Cytotoxic T cell (primary cell): ENCODE measurements around the genes IQCE and AMZ1.

- PRO-cap, 2 experiments = no peak in any of the 2 experiments
Measured at GRCh38 chr7:2380041-2380775, 23.2 kb upstream of the CHST12 start.

DNA sequence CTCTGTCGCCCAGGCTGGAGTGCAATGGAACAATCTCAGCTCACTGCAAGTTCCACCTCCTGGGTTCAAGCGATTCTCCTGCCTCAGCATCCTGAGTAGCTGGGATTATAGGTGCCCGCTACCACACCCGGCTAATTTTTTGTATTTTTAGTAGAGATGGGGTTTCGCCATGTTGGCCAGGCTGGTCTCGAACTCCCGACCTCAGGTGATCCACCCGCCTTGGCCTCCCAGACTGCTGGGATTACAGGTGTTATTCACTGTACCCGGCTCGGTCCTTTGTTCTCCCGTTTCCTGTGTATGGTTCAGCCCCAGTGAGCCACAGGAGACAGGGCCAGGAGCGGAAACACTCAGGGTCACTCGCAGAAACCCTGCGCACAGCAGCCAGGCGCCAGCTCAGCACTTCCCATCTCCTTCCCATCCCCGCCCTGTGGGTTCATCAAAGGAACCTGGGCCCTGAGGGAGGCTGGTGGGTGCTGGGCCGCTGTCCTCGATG is 15.6 kb upstream of the CHST12 start:
- PRO-cap, 2 experiments = no peak in any of the 2 experiments

- PRO-cap, 2 experiments = no peak in any of the 2 experiments
Measured at GRCh38 chr7:2451848-2452458, 24.2 kb downstream of the GRIFIN start.

DNA sequence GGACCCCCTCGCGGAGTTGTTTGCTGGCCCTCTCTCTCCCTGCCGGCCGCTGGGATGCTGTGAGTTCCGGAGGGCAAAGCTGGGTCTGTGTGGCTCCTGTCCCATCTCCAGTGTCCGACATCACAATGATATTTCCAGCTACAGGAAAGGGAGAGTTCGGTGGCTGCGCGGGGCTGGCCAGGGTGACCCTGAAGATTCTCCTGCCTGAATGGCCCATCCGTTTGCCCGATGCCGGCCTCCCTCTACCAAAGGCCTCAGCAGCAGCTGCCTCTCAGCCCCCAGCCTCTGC is 12.1 kb upstream of the LFNG start:
- PRO-cap, 2 experiments = no peak in any of the 2 experiments

DNA sequence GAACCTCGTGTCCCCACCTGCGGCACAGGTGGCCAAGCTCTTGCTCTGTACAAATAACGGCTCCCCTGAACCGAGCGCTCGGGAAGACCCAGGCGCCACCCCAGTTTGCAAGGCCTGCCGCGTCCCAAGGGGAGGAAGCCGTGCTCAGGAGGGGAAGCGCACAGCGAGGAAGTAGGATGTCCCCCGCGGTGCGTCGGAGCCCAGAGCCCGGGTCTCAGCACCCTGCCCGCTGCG is 471 bp upstream of the LFNG start:
- PRO-cap, 2 experiments = no peak in any of the 2 experiments

DNA sequence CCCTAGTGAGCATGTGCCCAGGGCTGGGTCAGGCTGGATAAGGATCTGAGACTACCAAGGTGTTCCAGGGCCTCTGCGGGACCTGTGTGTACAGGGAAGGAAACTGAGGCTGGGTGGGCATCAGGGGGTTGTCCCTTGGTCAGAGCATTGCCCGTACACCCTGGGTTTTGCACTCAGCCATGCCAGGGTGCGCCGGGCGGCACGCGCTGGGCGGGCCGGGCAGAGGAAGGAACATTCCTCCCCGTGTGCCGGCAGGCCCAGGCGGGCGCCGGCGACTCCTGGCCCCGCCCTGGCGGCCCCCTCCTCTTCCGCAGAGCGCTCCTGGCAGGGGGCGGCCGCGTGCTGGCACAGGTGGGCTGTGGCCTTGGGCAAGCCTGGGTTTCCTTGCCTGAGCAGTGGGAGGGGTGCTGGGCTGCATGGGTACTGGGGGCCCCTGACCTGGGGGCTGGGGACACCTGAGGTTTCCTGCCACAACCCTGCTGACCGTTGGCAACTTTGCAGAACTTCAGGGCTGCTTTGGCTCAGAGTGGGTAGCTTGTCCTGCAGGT is 3.9 kb downstream of the LFNG start:
- PRO-cap, 2 experiments = no peak in any of the 2 experiments

GRCh38 chr7:2558633-2559780 is at the start of gene IQCE:
Gene IQCE (plus strand): TSS chr7:2558979.
- PRO-cap, 2 experiments = peak in 1 of 2 experiments; most common plus-strand start chr7:2559052 (in 1)

DNA sequence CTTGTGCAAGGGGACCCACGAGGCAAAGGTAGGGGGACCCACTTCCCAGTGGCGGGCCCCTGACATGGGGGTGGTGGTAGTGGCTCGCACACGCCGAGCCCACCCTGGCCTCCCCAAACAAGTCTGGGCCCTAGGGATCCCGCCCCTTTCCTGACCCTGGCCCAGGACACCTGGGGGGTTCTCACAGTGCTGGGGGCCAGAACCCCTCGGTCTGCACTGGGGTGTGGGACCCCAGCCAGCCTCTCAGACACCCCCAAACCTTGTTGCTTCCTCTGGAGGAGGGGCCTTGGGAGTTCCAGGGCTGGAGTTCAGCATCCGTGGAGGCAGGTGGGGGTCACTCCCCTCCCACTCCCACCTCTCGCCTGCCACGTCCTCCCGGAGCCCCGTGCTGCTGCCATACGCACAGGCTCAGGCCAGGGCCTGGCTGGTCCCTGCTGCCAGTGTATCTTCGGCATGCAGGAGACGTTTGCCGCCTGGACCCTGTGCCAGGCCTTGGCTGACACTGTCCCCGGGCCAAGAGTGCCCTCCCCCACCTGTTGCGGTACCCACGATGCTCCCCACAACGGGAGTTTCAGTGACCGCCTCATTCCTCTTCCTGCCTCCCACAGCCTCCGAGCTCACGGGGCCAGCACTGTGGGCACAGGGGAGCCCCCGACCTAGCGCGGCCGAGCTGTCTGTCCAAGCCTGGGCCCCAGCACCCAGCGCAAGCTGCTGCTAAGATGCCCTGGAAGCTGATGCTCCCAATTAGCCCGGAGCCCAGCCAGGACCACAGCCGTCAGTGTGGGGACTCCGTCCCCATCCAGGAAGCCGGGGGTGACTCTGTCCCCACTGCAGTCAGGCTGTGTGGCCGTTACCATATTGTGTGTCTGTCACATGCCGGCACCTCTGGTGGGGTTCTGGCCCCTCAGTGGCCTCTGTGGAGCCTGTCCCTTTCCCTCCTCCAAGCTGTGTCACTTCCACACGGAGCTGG is 7.4 kb downstream of the TTYH3 start:
- PRO-cap, 2 experiments = no peak in any of the 2 experiments

- PRO-cap, 2 experiments = no peak in any of the 2 experiments
Measured at GRCh38 chr7:2667154-2667609, 20.8 kb upstream of the AMZ1 start.

DNA sequence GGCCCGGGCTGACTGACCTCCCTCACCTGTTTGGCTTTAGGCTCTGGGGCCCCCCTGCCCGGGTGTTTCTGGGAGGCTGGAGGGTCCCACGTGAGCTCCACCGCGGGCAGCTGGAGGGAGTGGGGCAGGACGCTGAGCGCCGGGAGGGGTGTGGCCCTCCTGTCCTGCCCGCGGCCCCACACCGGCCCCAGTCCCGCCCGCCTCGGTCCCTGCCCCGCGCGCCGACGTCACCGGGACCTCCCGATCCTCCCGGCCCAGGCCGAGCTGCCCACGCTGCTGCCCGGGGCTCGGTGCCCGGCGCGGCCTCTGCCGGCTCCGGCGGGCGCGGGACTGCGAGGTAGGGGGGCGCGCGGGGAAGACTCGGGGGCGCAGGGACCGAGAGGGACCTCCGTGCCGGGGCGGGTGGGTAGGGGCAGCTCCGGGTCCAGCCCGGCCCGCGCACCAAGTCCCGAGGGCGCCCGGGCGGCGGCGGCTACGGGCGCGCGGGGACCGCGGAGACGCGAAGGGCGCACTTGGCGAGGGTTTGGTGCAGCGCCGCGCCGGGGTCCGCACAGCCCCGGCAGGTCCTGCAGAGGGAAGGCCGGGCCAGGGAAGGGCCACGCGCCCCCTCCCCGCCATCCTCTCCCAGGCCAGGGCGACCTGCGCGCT is at the start of gene AMZ1:
Gene AMZ1, plus strand, starts transcription at position 243 of the 648 bp plus-strand sequence.
- PRO-cap, 2 experiments = no peak in any of the 2 experiments

- PRO-cap, 2 experiments = peak in 1 of 2 experiments; most common plus-strand start chr7:2699296 (in 1)
Measured at GRCh38 chr7:2698711-2699534, 10.9 kb downstream of the AMZ1 start.

GRCh38 chr7:2738216-2738715 is 50.3 kb downstream of the AMZ1 start:
- PRO-cap, 2 experiments = peak in 1 of 2 experiments; most common plus-strand start chr7:2738394 (in 1)

DNA sequence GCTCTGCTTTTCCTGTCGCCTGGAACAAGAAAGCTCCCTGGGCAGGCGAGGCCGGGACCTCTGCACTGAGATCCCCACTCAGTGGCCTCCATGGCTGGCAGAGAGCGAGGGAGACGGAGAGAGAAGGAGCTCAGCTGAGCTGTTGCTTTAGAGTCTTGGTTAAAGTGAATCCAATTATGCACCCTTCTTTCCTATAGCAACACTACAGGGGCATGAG is 75.7 kb downstream of the AMZ1 start:
- PRO-cap, 2 experiments = no peak in any of the 2 experiments

DNA sequence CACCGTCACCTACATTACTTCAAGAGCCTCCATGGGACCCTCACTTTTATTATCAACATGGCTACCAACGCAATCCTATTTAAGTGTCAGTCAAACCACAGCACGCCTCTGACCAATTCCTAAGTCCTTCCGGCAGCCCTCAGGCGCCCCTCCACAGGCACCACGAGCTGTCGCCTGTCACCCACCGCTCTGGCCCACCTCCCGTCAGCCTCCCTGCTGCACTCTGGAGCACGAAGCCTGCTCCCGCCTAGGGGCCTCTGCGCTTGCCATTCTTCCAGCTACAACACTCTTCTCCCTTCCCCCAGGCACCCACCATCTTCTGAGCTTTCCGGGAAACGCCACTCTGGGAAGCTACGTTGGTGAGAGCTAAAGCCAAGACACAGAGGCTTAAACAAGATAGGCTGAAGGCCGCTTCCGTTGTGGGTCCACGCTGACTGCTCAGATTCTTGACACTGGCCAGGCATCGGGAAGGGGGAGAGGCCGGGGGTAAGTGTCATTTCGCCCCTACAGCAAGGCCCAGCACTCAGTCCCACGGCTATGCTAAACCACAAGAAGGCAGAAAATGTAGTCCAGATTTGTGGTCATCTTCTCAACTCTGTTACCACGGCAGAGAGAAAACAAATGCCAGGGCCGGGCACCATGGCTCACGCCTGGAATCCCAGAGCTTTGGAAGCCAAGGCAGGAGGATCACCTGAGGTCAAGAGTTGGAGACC is 56.7 kb downstream of the GNA12 start:
- PRO-cap, 2 experiments = no peak in any of the 2 experiments

DNA sequence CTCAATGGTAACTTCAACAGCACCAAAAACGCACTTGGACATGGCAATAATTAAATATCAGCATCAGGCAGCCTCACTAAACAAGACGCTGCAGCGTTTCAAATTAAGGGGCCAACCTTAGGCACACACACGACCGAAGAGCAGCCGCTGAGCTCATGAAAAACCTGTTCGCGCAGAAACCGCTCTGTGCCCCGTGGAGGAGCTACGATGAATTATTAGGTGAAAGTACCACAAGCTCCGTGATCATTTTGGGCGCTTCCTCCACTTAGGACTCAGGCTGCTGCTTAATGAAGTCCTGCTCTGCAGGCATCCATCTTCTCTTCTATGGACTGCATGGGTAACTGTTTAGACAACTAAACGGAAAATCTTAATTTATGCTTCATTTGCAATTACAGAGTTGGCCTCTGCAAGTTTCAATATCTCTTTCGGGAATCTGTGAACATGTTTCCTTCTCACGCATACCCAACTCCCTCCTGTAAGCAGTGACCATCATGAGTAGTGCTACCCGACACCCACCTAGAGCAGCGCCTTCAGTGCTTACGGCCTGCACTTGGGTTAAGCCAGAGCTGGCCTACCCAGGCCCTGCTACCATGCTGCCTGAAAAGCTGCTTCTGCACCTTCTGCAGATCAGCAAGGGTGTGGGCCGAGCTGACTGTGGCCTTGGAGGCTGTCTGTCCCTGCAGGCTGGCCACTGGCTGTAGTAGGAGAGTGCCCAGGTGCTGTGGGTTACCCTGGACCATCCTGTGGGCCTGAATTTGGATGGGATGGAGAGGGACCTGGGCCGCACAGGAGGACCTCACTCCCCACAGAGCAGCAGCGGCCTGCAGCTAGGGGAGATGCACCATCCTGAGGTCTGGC is 36.1 kb downstream of the GNA12 start:
- PRO-cap, 2 experiments = no peak in any of the 2 experiments

GRCh38 chr7:2894462-2895056 is 50.5 kb upstream of the GNA12 start:
- PRO-cap, 2 experiments = no peak in any of the 2 experiments

- PRO-cap, 2 experiments = no peak in any of the 2 experiments
Measured at GRCh38 chr7:3117876-3118286, 74.2 kb upstream of the CARD11 start.

GRCh38 chr7:3216926-3217632 is 84.0 kb upstream of the SDK1 start:
- PRO-cap, 2 experiments = no peak in any of the 2 experiments

DNA sequence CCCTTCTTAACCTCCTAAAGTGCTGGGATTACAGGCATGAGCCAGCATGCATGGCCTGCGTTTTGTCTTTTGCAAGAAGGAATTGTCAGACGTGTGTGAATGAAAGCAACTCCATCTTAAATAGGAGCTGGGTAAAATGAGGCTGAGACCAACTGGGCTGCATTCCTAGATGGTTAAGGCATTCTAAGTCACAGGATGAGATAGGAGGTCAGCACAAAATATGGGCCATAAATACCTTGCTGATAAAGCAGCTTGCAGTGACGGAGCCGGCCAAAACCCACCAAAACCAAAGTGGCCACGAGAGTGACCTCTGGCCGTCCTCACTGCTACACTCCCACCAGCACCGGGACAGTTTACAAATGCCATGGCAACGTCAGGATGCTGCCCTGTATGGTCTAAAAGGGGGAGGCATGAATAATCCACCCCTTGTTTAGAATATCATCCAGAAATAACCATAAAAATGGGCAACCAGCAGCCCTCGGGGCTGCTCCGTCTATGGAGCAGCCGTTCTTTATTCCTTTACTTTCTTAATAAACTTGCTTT is 41.2 kb upstream of the SDK1 start:
- PRO-cap, 2 experiments = no peak in any of the 2 experiments

DNA sequence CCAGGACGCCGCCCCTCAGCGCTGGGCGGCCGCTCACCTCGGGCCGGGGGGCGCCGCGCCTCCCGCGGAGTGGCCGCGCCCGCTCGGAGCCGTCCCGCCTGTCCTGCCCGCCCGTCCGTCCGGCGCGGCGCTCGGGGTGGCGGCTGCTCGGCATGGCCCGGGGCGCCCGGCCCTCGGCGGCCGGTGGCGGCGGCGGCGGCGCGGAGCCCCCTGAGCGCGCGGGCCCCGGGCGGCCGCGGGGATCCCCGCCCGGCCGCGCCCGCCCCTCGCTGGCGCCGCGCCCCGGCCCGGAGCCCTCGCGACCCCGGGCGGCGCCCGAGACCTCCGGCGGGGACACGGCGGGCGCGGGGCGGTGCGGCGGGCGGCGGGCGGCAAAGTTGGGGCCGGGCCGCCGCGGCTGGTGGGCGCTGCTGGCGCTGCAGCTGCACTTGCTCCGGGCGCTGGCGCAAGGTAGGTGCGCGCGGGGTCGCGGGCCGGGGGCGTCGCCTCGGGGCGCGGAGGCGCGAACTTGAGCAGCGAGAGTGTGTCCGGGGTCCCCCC is 453 bp downstream of the SDK1 start:
- PRO-cap, 2 experiments = no peak in any of the 2 experiments